HepG2 (cell line): Measurements from ENCODE around the gene HMGB3.

- RRBS, 2 experiments: no CpG with 5 or more reads among the region's 8 CpGs
CAGE:
- cytosol, long polyA minus RNA: no peak
- cytosol, long polyA plus RNA: no peak
- long polyA plus RNA: no peak
- nucleus, long polyA minus RNA: no peak
- nucleus, long polyA plus RNA: no peak
Observed at GRCh38 chrX:141698336-141698588, 277 bp downstream of the SPANXD start.

GRCh38 chrX:145821104-145821713 is 3.6 kb downstream of the SLITRK2 start:
- RRBS, 2 experiments: 85% methylated on average over 8 of the region's 28 CpGs; no CpG with 5 or more reads in 1 of the 2 experiments
CAGE:
- cytosol, long polyA minus RNA: no peak
- cytosol, long polyA plus RNA: no peak
- long polyA plus RNA: no peak
- nucleus, long polyA minus RNA: no peak
- nucleus, long polyA plus RNA: no peak

DNA sequence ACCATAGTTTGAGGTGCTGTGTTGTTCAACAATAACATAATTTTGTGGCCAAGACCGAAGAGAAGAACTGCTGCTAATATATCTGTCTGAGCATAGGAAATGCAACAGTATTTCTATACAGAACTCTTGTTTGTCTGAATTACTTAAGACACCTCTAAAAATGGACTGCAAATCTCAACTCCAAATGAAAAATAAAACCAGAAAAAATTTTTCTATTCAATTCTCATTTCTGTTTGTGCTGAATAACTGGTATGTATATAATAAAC is 69.3 kb upstream of the CXorf51B start:
- RRBS, 2 experiments: no CpG with 5 or more reads among the region's 1 CpG
CAGE:
- cytosol, long polyA minus RNA: no peak
- cytosol, long polyA plus RNA: no peak
- long polyA plus RNA: no peak
- nucleus, long polyA minus RNA: no peak
- nucleus, long polyA plus RNA: no peak

DNA sequence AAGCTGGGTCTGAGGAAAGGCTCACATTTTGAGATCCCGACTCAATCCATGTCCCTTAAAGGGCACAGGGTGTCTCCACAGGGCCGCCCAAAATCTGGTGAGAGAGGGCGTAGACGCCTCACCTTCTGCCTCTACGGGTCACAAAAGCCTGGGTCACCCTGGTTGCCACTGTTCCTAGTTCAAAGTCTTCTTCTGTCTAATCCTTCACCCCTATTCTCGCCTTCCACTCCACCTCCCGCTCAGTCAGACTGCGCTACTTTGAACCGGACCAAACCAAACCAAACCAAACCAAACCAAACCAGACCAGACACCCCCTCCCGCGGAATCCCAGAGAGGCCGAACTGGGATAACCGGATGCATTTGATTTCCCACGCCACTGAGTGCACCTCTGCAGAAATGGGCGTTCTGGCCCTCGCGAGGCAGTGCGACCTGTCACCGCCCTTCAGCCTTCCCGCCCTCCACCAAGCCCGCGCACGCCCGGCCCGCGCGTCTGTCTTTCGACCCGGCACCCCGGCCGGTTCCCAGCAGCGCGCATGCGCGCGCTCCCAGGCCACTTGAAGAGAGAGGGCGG is 378 bp upstream of the FMR1 start:
- RRBS, 2 experiments: 7 to 12% methylated on average over 5 to 10 of the region's 37 CpGs
CAGE:
- cytosol, long polyA minus RNA: no peak
- cytosol, long polyA plus RNA: no peak
- long polyA plus RNA: no peak
- nucleus, long polyA minus RNA: no peak
- nucleus, long polyA plus RNA: no peak

GRCh38 chrX:147936399-147936691 is 24.6 kb downstream of the FMR1 start:
- RRBS, 2 experiments: no CpG with 5 or more reads among the region's 1 CpG
CAGE:
- cytosol, long polyA minus RNA: no peak
- cytosol, long polyA plus RNA: no peak
- long polyA plus RNA: no peak
- nucleus, long polyA minus RNA: no peak
- nucleus, long polyA plus RNA: no peak

DNA sequence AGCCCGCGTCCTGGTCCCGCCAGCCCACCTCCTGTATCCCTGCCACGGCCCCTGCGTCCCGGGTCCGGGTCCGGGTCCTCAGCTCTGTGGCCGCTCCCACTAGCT is 220 bp upstream of the AFF2 start:
- RRBS, 2 experiments: no CpG with 5 or more reads among the region's 9 CpGs
CAGE:
- cytosol, long polyA minus RNA: no peak
- cytosol, long polyA plus RNA: no peak
- long polyA plus RNA: no peak
- nucleus, long polyA minus RNA: no peak
- nucleus, long polyA plus RNA: no peak

- RRBS, 2 experiments: no CpG with 5 or more reads among the region's 12 CpGs
CAGE:
- cytosol, long polyA minus RNA: no peak
- cytosol, long polyA plus RNA: no peak
- long polyA plus RNA: no peak
- nucleus, long polyA minus RNA: no peak
- nucleus, long polyA plus RNA: no peak
Observed at GRCh38 chrX:149313896-149314467, 101.3 kb downstream of the ENSG00000287585 start.

DNA sequence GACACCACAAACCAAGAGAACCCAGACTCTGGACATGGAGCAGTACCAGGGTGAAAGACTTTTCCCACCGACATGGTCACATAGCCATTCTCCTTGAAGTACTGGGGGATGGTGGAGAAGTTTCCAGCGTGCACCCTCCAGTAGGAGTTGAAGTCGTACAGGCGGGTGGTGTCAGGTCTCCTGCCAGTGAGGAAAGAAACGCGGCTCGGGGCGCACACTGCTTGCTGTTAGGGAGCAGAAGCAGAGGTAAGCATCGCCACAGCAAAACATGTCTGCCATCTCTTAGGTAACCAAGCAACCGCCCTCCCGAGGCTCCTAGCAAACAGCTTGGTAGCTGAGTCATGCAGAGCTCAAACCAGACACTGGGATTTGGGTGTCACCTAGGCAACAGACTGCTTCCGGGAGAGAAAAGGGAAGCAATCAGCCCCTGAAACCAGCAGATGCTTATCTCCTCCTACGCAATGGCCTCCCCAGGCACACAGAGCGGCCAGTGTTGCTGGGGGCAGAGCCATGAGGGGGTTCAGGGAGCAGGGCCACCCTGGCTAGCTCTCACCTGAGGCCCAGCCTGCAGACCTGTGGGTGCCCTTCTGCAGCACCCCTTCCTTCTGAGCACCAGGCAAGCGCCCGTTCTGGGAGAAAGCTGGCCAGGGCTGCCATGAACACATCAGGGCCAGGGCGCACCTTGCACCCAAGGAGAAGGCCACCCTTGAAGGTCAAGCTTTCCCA is 1.7 kb downstream of the IDS start:
- RRBS, 2 experiments: no CpG with 5 or more reads among the region's 17 CpGs
CAGE:
- cytosol, long polyA minus RNA: no peak
- cytosol, long polyA plus RNA: no peak
- long polyA plus RNA: no peak
- nucleus, long polyA minus RNA: no peak
- nucleus, long polyA plus RNA: no peak

DNA sequence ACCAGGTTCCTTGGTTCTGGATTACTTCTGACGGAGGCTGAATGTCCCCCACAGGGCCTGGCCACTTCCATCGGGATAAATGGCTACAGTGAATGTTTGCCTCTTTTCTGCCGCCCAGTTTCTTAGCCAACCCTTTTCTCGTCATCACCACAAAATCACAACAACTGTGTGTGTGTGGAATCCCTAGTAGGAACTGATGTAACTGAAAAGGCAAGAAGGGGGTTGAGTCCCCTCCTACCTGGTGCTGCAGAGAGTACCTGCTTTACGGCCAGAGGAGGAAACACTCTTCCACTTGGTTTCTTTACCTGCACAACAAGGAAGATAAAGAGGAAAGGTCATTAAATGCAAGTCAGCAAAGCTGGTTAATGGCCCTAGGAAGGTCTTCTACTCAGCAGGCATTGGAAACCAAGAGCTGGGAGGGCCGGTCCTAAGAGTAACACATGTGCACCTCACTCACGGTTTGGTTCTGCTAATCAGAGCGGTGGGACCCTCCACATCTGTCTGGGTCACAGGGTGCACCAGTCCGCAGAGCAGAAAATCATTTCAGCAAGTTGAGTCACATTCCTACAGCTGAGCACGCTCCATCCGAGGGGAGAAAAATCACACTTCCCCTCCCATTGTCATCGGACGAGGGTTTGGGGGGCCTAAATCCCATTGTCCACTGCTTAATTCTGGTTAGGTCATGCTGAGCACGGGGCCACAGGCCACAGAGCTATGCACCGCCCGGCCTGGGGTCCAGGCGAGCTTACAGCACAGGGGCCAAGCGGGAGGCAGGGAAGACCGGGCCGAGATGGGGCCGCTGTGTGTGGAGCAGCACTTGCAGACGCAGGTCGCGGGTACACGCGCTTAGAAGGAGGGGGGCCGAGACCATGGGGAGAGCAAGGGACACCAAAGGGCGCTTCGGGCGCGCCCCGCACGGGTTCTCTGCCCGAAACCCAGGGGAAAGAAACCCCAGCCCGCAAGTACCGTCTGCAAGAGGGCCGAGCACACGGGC is 818 bp downstream of the EOLA2 start:
- RRBS, 2 experiments: 2 to 15% methylated on average over 4 of the region's 38 CpGs
CAGE:
- cytosol, long polyA minus RNA: no peak
- cytosol, long polyA plus RNA: no peak
- long polyA plus RNA: no peak
- nucleus, long polyA minus RNA: no peak
- nucleus, long polyA plus RNA: no peak

DNA sequence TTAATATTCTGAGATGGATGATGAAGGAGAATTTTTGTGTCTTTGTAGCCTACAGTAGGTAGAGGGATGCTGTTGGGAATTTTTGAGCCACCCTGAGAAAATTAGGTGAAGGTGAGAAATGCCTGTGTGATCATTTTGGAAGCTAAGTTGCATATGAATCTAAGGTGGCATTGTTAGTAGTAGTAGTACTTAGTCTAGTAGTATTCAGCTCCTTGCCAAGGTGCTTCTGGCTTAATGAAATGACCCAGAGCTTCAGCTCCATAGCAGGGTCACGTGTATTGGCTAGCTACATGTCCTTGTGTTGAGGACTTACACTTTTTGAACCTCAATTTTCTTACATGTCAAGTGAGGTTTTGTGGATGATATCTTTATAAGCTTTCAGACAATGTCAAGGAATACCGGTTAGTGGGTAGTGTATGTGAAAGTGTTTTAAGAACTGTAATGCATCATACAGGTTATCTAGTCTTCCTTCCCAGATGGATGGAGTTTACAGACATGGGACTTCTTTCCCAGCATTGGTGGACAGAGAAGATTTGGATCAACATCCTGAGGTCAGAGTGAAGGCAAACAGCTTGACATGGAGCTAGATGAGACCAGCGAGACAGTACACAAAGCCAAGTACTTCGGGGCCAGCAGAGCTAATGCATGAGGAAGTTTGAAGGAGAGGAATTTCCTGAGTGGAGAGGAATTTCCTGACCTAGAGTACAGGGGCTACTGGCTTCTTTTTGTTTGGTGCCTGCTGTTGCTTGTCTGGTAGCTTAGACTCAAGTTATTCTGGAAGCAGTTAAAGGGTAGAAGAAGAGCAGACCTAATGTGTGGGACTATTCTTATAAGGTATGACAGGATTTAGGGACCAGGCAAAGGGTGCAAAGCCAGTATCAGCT is 68.8 kb upstream of the EOLA2 start:
- RRBS, 2 experiments: no CpG with 5 or more reads among the region's 4 CpGs
CAGE:
- cytosol, long polyA minus RNA: no peak
- cytosol, long polyA plus RNA: no peak
- long polyA plus RNA: no peak
- nucleus, long polyA minus RNA: no peak
- nucleus, long polyA plus RNA: no peak

DNA sequence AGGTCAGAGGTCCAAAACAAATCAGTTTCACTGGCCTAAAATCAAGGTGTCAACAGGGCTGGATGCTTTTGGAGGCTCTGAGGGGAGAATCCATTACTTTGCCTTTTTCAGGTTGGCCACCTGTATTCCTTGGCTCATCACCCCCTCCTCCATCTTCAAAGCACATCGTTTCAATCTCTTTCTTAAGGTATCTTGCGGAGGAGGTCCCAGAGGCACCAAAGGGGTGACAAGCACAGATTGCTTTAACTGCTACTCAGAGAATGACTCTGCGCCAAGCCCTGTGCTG is 134.8 kb upstream of the MAMLD1 start:
- RRBS, 2 experiments: no CpG with 5 or more reads among the region's 3 CpGs
CAGE:
- cytosol, long polyA minus RNA: no peak
- cytosol, long polyA plus RNA: no peak
- long polyA plus RNA: no peak
- nucleus, long polyA minus RNA: no peak
- nucleus, long polyA plus RNA: no peak

DNA sequence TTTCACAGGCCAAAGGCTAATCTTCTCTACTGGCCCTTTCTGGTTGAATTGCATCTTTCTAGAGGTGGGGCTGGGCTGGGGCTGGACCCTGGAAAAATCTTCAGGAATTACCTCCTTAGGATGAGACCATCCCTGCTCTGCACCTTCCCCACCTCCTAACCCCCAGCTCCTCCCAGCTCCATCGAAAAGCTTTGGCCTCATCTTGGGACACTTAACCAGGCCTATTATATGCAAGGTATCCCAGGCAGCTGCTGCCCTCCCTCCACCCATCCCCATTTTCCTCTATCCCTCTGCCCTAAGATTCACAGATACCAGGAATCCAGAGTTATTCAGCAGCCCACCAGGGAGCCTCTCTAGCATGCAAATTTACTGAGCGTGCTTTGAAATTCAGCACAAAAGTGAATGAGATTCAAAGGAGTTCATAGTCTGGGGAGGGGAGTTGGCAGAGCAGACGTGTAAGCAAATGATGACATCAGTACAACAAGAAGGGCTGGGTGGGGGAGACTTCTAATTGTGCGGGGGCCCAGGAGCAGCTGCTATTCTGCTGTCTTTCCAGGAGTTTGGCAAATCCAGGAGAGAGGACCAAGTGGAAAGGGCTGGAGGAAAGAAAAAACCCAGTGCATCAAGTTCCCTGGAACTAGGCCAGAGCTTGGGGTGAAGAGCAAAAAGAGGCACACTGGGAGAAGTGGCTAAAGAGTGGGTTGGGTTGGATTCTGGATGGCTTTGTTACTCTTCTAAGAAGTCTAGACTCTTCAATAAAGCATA is 1.7 kb upstream of the MTM1 start:
- RRBS, 2 experiments: no CpG with 5 or more reads among the region's 4 CpGs
CAGE:
- cytosol, long polyA minus RNA: no peak
- cytosol, long polyA plus RNA: no peak
- long polyA plus RNA: no peak
- nucleus, long polyA minus RNA: no peak
- nucleus, long polyA plus RNA: no peak

DNA sequence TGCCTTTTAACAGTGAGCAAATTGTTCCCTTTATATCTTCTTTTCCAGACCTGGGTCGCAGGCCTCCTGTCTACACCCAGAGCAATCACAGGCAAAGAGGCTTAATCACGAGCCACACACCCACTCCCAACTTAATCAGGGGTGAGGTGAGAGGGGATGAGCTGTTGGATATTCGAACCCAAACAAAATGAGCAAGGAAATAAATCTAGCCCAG is 755 bp upstream of the MTMR1 start:
- RRBS, 2 experiments: no CpG with 5 or more reads among the region's 3 CpGs
CAGE:
- cytosol, long polyA minus RNA: no peak
- cytosol, long polyA plus RNA: no peak
- long polyA plus RNA: no peak
- nucleus, long polyA minus RNA: no peak
- nucleus, long polyA plus RNA: no peak

GRCh38 chrX:150704661-150705692 is 11.8 kb downstream of the MTMR1 start:
- RRBS, 2 experiments: no CpG with 5 or more reads among the region's 2 CpGs
CAGE:
- cytosol, long polyA minus RNA: no peak
- cytosol, long polyA plus RNA: no peak
- long polyA plus RNA: no peak
- nucleus, long polyA minus RNA: start-site peak on the plus strand at chrX:150704888-150705171, 18 reads
- nucleus, long polyA plus RNA: no peak

DNA sequence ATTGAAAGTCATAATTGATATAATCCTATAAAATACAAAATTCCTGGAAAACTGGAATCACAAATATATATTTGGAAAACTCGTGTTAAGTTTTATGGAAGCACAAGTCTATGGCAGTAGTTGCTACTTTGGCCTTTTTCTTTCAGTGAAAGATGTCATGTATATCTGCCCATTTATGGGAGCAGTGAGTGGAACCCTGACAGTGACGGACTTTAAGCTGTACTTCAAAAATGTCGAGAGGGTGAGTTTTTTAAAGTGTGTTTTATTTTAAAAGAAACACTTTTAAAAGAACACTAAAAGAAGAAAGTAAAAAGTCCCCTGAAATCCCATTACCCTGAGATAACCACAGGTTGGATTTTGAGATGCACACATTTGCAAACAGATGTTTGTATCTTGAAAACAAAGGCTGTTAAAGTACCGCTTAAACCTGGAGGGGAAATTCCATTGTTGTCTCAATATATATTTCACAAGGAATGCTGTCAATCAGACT is 33.9 kb downstream of the MTMR1 start:
- RRBS, 2 experiments: no CpG with 5 or more reads among the region's 4 CpGs
CAGE:
- cytosol, long polyA minus RNA: no peak
- cytosol, long polyA plus RNA: no peak
- long polyA plus RNA: no peak
- nucleus, long polyA minus RNA: no peak
- nucleus, long polyA plus RNA: no peak

- RRBS, 2 experiments: no CpG with 5 or more reads among the region's 3 CpGs
CAGE:
- cytosol, long polyA minus RNA: no peak
- cytosol, long polyA plus RNA: no peak
- long polyA plus RNA: no peak
- nucleus, long polyA minus RNA: no peak
- nucleus, long polyA plus RNA: no peak
Observed at GRCh38 chrX:150846223-150846449, 52.3 kb downstream of the CD99L2 start.

- RRBS, 2 experiments: under 1 to 3% methylated on average over 4 to 10 of the region's 121 CpGs
CAGE:
- cytosol, long polyA minus RNA: start-site peak on the plus strand at chrX:150983366-150983375, 22 reads
- cytosol, long polyA plus RNA: no peak
- long polyA plus RNA: no peak
- nucleus, long polyA minus RNA: no peak
- nucleus, long polyA plus RNA: no peak
Observed at GRCh38 chrX:150982566-150983693, at the start of gene HMGB3. TSS of gene HMGB3 (plus strand) at chrX:150983335.

- RRBS, 2 experiments: 2% methylated on average over 37 of the region's 67 CpGs
CAGE:
- cytosol, long polyA minus RNA: no peak
- cytosol, long polyA plus RNA: no peak
- long polyA plus RNA: no peak
- nucleus, long polyA minus RNA: no peak
- nucleus, long polyA plus RNA: no peak
Observed at GRCh38 chrX:150983845-150984205, 690 bp downstream of the HMGB3 start.

DNA sequence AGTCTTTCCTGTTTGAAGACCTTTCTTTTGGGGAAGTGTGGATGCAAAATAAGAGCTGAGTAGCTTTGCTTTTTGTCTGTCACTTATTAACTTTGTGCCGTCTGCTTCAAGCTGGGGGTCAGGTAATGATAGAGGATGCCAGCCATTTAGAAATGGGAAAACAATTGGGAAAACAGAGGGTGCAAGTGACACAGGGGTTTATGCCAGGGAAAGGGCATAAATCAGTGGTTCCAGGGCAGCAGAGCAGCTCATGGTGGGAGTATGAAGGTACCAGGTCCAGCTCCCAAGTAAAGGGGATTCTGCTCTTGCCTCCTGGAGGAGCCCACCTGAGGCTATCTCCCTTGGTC is 91.9 kb upstream of the GPR50 start:
- RRBS, 2 experiments: no CpG with 5 or more reads among the region's 1 CpG
CAGE:
- cytosol, long polyA minus RNA: no peak
- cytosol, long polyA plus RNA: no peak
- long polyA plus RNA: no peak
- nucleus, long polyA minus RNA: no peak
- nucleus, long polyA plus RNA: no peak

- RRBS, 2 experiments: no CpG with 5 or more reads among the region's 5 CpGs
CAGE:
- cytosol, long polyA minus RNA: no peak
- cytosol, long polyA plus RNA: no peak
- long polyA plus RNA: no peak
- nucleus, long polyA minus RNA: no peak
- nucleus, long polyA plus RNA: no peak
Observed at GRCh38 chrX:151953393-151954225, 20.9 kb downstream of the GABRE start.